ENCODE data around the gene FOXF1.

DNA sequence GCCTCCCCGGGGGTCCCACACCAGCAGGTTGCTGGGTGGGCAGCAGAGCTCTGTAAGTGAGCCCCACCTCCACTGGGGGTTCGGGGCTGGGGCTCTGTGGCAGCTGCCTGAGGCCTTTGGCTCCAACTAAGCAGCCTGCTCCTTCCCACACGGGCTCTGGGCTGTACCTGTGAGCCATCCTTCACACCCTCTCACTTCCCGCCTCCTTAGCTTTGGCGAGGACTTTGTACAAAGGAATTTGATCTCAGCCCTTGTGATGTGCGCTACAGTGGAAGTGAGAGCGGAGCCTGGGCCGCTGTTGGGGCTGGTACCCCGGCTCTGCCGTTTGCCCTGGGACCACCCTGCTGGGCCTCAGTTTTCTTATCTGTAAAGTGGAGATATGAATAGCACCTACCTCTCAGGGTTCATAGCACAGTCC lies 127.7 kb downstream of the IRF8 start:
- PRO-cap: no peak
- RAMPAGE, long total RNA, 2 experiments: no peak in any of the 2 experiments

GRCh38 chr16:86157885-86158368 lies 259.0 kb downstream of the IRF8 start:
- PRO-cap: no peak
- RAMPAGE, long total RNA, 2 experiments: no peak in any of the 2 experiments

- PRO-cap: no peak
- RAMPAGE, long total RNA, 2 experiments: no peak in any of the 2 experiments
Observed at GRCh38 chr16:86219552-86220026, 290.7 kb upstream of the FOXF1 start.

DNA sequence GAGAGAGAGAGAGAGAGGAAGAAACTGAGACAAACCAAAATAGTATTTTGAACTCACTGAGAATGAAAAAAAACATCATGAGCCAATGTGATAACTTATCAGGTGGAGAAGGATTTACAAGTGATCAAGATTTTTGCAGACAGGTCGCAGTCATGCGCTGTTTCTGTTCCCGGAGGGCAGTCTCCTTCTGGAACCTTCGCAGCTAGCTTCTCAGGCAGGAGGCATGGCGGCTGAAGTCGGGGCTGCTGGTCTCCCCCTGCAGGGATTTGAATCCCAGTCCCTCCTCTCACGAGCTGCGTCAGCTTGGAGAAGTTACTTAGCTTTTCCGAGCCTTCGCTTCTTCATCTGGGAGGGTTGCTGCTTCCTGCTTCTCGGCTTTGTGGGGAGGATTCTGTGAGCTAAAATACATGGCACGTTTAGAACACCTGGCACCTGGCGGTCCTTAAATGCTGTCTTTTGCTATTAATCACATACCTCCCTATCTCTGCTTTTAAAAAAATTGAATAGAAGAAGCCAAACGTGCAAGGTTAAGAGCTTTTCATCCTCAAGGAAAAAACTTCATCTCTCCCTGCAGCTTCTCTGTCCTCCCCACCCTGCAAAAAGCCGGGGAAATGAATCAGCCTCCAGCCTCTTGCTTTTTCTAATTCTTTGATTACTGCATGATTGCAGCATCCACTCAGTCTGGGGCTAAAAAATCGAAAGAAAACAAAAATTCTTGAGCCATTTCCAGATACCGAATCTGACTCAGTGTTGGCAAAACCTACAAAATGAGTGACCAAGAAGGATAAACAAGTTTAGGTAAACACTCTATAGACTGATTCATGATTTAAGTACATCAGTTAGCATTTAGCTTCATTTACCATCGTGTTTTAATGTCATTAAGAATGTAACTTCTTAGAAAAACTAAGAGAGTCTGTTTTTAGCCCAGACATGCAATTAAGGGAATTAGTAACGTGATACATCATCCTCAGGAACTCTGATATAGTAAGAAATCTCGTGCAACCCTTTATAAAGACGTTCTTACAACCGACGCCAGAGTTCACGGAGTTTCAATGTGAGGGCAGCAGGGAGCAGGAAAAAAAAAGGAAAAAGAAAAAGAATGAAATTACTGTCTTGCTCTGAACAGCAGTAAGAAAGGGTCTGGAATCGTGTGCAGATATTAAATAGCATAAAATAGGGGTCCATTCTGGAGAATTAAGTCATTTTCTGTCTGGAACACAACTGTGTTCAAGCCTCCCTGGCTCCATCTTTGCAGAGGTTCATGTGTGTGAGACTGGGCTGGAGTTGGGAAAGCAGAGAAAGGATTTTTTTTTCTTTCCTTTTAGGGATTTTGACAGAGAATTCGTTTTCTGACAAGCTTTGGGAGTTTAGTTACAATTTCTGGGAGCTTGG lies 287.4 kb upstream of the FOXF1 start:
- PRO-cap: no peak
- RAMPAGE, long total RNA, 2 experiments: no peak in any of the 2 experiments

DNA sequence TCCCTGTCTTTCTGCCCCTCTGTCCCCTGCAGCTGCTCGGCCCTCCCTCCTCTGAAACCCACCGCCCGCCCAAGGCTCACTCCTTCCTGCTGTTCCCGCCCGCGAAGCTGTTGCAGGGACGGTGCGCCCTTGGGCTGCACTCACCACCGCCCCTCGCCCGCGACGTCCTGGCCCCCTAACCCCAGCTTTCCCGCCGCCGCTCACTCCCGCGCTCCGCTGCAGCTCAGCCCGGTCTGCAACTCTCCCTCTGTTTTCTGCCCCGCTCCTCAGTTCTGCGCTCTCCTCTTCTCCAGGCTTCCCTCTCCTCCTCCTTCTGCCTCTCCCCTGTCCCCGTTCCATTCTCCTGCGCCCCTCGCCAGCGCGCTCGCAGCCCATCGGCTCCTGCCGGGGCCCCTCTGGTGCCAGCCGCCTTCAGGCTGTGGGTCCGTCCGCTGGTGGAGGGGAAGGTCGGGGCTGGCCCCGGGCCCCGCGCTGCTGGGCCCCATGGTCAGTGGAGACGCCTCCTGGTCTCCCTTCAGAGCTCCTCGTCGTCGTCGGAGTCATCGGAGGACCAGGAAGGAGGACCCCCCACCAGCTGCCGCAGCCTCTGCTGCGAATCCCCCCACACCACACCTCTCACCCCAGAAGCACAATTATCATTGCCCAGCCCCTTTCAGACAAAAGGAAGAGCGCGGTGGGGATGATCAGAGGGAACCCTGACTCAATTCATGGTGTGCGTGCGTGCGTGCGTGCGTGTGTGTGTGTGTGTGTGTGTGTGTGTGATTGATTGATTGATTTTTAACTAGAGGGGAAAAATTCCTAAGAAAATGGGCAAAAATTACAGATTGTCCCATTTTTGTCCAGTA lies 223.2 kb upstream of the FOXF1 start:
- PRO-cap: no peak
- RAMPAGE, long total RNA, 2 experiments: no peak in any of the 2 experiments

- PRO-cap: no peak
- RAMPAGE, long total RNA, 2 experiments: no peak in any of the 2 experiments
Observed at GRCh38 chr16:86303797-86304649, 206.3 kb upstream of the FOXF1 start.

DNA sequence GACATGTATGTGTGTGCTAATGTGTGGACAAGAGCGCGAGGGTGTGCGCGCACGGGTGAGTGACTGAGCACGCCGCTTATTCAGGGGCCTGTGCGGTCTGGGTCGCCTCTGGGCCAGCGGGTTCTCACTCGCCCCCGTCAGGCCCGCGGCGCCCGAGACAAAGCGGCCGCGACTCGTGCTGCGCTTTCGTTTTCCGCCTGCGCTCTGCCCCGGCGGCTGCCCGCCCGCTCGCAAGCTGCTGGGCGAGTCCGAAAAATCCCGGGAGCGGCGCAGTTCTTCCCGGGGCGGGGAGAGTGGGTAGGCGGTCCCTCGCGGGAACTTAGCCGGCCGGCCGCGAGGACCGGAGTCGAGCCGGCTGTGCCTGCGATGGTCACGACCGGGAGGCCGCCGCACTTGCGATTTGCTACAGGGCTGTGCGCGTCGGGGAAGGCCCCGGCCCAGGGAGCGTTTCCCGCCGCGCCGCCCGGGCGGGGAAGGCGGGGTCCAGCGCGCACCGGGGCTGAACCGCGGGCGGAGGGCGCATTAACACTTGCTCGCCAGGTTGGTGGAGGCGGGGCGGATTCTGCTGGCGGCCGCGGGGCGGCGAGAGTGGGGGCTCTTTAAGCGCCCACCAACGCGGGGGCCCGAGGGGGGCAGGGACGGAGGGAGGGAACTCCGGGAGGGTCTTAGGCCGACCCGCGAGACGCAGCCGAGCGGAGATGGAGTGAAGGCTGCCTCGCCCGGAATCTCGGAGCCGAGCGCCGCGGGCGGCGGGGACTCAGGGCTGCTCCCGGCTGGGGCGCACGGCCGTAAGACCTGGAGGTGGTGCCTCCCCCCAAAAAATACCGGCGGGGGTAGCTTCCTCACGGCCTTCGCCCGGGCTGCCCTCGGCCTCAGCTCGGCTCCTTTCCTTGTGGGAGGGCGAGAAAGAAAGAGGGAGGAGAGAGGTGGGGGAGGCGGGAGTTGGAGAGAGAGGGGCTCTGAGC lies 688 bp upstream of the FOXF1 start:
- PRO-cap: bidirectional peak, plus-strand start outside the sequence, minus-strand start at position 892 of the sequence
- RAMPAGE, long total RNA, 2 experiments: no peak in any of the 2 experiments

DNA sequence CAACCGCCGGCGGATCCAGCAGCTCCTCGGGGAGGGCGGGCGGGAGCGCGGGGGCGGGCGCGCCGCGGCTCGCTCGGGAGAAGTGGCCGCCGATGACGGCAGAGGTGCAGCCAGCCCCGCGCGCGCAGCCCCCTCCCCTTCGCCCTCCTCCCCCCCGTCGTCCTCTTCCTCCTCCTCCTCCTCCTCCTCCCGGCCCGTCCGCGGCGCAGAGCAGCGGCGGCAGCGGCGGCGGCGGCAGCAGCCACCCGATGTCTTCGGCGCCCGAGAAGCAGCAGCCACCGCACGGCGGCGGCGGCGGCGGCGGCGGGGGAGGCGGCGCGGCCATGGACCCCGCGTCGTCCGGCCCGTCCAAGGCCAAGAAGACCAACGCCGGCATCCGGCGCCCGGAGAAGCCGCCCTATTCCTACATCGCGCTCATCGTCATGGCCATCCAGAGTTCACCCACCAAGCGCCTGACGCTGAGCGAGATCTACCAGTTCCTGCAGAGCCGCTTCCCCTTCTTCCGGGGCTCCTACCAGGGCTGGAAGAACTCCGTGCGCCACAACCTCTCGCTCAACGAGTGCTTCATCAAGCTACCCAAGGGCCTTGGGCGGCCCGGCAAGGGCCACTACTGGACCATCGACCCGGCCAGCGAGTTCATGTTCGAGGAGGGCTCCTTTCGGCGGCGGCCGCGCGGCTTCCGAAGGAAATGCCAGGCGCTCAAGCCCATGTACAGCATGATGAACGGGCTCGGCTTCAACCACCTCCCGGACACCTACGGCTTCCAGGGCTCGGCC lies at the start of gene FOXF1:
TSS of gene FOXF1 (plus strand) at position 206 of the 776 bp plus-strand sequence.
- PRO-cap: bidirectional peak, plus-strand start at position 101 of the sequence, minus-strand start outside the sequence
- RAMPAGE, long total RNA, 2 experiments: no peak in any of the 2 experiments

GRCh38 chr16:86619196-86619766 lies 40.9 kb downstream of the FOXL1 start:
- PRO-cap: no peak
- RAMPAGE, long total RNA, 2 experiments: no peak in any of the 2 experiments

DNA sequence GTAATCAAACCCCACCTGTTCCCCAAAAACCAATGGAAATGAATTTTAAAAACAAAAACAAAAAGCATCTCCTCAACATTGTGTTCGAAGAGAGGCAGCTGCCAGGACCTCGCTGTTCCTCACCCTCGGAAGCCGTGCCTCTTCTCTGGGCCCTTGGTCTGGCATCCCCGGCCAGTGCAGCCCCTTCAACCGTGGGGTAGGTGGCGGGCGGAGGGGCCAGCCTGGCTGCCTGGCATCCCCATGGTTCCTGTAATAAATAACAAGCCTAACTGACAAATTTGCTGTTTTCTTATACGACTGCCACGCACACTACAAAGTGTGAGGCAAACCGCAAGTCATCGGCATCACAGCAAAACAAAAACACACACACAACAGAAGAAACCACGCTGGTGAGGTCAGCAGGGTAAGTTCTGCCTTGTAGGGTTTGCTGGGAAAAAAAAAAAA lies 162.5 kb downstream of the FOXL1 start:
- PRO-cap: no peak
- RAMPAGE, long total RNA, 2 experiments: no peak in any of the 2 experiments

DNA sequence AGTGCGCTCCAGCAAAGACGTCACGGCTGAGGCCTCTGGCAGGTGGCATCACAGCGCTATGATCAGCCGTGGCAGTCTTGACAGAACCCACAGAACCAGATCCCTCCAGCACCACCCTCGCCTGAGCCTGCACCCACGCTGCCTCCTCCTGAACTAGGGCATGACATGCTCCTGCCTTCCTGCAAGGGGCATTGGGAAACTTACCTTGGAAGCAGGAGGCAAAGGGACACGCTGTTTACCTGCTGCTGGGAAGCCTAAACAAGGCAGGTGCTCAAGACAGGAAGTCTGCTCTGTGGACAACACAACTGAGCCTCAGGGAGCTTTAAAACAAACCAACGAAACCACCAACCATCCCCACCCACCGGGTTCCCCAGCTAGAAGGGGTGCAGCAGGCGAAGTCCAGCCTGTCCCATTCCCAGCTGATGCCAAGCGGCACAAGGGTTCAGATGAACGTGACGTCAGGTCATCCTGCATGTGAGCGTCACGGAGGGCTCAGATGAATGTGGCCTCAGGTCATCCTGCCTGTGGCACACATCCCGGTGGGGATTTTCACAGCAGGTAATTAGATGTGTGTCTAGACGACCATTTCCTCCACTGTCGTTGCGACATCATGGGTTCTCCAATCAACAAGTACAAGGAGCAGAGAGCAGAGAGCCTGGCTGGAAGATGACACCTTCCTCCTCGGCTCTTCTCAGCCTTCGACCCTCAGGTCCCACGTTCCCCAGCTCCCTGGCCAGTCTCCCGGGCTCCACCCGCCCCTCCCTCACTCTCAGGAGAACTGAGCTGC lies 246.3 kb downstream of the FOXL1 start:
- PRO-cap: no peak
- RAMPAGE, long total RNA, 2 experiments: no peak in any of the 2 experiments

DNA sequence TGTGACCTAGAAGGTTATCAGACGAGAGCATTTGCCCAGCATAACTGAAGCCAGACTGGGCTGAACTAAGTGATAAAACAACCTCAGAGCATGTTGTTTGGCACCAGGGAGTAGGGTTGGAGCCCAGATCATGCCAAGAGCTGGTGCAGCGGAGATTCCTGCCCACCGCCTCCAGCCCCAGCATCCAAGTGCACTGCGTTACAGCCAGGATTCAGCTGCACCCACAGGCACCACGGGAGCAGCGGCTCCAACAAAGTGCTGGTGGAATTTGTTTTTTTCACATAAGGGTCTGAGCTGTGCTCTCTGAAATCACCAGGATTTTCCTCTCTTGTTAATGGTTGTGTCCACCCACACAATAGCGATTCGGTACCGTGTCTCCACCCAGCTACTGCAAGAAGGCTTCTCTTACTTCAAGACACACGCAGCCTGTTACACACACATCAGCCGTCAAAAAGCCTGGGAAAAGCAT lies 273.8 kb downstream of the C16orf95 start:
- PRO-cap: no peak
- RAMPAGE, long total RNA, 2 experiments: no peak in any of the 2 experiments

DNA sequence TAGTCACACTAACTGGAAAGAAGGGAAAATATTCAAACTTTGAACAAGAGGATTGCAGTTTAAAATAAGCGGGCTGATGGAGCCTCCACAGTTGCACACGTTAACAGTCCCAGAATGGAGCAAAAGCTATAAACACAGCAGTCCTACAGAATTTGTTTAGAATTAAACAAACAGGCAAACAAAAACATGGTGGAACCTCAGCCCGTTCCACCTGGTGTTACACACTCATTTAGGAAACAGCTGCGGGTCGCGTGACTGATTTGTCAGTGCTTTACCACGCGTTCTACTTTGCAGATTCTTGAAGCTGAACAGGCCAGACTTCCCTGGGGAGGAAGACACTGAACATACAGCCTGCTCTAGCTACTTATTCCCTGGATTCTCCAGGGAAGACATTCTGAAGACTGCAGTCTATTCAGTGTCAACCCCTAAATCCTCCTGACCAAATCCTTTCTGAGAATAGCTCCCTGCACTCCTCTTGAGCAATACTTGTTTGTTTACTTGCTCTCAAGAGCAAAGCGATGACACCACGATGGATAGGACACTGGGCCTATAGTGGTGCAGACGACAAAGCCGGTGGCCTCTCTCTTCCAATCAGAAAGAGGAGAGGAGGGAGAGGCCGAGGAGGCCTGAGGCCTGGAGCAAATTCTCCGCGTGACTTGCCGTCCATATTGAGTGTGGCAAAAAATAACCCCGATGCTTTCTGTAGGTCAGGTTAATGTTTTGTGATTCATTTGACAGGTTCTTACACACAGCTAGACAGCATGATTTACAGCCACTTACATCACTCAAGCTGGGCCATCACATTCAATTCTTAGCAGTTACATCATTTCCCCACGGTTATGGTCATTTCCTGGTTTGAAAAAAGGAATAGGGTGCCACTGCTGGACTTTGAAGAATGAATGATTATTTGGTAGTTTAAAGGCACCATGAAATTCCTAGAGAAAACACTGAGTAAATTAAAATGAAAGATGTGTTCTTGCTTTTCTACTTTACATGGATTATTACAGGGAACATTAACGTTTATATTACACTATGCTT lies 3.9 kb upstream of the MAP1LC3B start:
- PRO-cap: bidirectional peak, plus-strand start at position 725 of the sequence, minus-strand start at position 484 of the sequence
- RAMPAGE, long total RNA, 2 experiments: no peak in any of the 2 experiments

DNA sequence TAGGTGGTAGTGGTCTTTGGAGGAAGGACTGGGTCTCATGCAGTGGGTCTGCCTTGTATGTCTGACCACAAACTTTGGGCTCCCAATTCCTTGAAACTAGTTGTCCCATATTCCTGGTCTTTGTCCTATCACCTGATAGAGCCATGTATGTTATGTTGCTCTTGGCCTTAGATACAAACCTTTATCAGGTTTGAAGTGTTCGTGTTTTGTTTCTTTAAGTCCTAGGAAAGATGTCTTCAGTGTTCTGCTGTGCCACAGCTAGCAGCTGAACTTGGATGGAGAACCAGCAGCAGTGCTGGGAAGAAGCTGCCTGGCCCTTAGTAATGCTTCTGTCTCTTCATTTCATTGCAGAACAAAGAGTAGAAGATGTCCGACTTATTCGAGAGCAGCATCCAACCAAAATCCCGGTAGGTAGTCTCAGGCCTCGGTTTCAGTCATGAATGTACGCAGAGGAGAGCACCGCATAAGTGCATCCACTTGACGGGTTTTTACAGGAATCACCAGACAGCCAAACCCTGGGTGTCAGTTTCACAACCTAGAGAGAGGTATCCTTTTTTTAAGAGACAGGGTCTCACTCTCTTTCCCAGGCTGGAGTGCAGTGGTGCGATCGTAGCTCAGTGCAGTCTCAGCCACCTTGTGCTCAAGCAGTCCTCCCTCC lies 6.5 kb downstream of the MAP1LC3B start:
- PRO-cap: no peak
- RAMPAGE, long total RNA, 2 experiments: no peak in any of the 2 experiments

- PRO-cap: no peak
- RAMPAGE, long total RNA, 2 experiments: no peak in any of the 2 experiments
Observed at GRCh38 chr16:87435264-87436033, 43.3 kb downstream of the MAP1LC3B start.

DNA sequence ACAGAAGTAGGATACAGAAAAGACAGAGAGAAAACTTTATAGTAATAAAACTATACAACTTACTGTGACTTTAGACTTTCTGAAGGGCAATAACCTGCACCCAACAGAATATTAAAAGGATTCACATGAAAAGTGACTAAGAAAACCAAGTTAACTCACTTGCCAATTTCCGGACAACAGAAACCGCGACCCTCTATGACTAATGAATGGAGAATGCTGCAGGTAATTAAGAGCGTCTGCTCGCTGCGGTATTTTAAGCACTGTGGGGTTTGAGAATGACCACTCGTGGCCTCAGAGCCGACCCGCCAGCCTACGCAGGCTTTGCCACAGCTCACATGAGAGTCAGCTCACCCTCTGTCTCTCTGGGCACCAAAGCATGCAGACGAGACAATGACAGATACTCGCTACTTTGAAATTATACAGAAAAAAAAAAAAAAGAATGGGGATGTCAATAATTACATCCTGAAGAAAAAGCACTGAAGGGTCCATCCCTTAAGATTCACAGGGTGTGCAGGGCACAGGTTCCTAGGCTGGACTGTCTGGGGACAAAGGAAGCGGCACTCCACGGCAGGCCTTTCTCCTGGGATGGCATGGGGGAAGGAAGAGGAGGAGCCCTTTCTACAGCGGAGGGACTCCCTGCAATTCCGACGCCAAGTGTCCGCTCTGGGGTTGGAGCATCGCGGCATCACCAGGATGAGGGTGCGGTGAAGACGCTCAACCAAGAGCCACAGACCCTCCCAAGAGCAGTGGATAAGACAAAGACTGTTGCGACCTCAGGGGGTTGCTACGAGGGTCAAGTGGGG lies 34.9 kb downstream of the ZCCHC14 start:
- PRO-cap: unidirectional peak, plus-strand start at position 282 of the sequence
- RAMPAGE, long total RNA, 2 experiments: no peak in any of the 2 experiments

DNA sequence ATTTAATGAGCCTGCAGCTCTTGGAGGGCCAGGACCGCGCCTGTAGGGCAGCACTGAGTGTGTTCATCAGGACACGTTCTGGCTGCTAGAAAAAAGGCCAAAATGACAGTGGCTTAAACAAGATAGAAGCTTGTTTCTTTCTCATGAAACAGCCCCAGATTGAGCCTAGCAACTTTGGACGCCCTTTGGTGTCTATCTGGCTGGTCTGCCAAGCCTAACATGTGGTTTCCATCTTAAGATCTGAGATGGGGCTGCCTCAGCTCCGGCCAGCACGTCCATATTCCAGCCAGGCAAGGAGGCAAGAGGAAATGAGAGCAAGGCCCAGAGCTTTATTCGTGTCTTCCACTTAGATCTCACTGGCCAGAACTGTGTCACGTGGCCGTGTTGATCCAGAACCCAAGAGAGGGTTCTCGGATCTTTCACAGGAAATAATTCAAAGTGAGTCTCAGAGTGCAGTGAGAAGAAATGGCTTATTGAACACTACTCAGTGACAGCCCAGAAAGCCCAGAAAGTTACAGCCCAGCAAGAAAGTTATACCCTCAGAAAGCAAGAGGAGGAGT lies 28.9 kb upstream of the ZCCHC14 start:
- PRO-cap: no peak
- RAMPAGE, long total RNA, 2 experiments: no peak in any of the 2 experiments

GRCh38 chr16:87554584-87555499 lies 47.5 kb upstream of the JPH3 start:
- PRO-cap: no peak
- RAMPAGE, long total RNA, 2 experiments: no peak in any of the 2 experiments

- PRO-cap: no peak
- RAMPAGE, long total RNA, 2 experiments: no peak in any of the 2 experiments
Observed at GRCh38 chr16:87806079-87806791, 40.4 kb upstream of the KLHDC4 start.

DNA sequence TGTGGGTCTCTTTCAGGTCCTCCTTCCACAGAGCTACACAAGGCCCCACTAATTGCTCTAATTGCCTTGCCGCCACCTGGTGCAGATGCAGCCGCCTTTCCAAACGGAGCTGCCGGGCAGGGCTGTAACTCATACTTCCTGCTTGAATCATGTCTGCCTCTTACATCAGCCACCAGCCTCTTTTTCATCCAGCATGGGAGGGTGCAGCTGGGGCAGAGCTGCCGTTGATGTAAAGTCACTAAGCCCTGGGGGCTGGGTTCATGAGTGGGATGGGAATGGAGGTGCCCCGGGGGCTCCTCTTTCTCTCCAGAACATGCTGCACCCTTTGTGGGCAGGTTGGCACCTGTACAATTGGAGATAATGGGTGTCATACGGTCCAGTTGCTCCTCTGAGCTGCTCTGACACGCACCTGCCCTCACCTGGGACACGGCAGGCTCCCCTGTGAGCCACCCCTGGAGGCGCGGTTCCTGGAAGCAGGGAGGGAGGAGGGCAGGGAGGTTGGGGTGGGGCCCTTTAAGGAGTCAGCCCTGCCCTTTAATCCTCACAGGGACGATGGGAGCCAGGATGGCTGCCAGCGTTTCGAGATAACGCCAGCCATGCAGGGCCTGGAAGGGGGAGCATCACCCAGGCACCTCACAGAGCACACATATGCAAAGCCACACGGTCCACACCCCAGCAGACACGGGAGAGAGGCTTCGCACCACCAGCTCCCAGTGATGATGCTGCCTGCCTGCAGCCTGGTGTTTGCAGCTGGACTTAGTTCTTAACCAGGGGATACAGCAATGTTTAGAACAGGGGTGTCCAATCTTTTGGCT lies 41.2 kb upstream of the KLHDC4 start:
- PRO-cap: no peak
- RAMPAGE, long total RNA, 2 experiments: no peak in any of the 2 experiments